HT-29 (cell line): ENCODE measurements around the genes CHRNB2, DCST1 and KRTCAP2.

GRCh38 chr1:154567434-154568222 lies at the start of gene CHRNB2:
Gene CHRNB2, plus strand, starts transcription at chr1:154567778.
- RAMPAGE, long total RNA: no peak

DNA sequence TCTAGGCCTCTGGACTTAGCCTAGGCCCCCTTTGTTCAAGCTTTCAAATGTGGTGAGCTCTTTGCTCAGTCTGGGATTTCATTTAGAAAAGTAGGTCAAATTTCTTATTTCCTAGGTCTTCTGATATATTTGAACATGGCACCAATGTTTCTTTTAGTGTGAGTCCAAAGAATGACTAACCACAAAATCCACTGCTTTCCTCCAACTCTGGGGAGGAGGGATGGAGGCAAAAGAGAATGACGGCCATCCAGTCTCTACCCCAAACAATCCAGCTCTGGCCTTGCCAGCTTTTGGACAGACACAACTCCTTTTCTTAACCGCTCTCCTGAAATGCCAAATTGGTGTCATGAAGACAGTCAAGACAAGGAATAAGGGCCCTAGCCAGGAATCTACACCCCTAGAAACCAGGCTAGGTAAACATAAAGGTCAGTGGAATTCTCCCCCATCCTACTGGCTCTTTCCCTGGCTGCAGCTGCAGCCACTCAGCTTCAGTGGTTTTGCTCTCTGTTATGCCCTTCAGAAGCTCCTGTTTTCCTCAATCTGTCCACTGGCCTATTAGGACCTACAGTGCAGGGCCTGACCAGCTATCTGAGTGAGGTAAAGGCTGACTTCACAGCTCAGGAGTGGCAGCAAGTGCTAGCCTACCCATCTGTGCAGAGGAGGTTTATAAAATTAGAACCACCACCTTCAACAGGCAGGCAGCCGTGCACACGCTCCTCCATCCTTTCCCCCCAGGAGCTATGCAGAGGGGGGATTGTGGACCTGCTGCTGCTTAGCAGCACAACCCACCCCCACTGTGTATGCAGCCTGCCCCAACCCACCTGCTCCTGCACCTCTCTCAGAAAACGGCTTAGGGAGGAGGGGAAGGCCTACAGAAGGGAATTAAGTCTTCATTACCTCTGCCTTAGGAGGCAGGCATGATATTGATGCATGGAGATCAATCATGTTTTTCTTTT lies 8.5 kb downstream of the ADAR start:
- RAMPAGE, long total RNA: no peak

GRCh38 chr1:154600935-154601766 lies 6.8 kb downstream of the ADAR start:
- RAMPAGE, long total RNA: no peak

DNA sequence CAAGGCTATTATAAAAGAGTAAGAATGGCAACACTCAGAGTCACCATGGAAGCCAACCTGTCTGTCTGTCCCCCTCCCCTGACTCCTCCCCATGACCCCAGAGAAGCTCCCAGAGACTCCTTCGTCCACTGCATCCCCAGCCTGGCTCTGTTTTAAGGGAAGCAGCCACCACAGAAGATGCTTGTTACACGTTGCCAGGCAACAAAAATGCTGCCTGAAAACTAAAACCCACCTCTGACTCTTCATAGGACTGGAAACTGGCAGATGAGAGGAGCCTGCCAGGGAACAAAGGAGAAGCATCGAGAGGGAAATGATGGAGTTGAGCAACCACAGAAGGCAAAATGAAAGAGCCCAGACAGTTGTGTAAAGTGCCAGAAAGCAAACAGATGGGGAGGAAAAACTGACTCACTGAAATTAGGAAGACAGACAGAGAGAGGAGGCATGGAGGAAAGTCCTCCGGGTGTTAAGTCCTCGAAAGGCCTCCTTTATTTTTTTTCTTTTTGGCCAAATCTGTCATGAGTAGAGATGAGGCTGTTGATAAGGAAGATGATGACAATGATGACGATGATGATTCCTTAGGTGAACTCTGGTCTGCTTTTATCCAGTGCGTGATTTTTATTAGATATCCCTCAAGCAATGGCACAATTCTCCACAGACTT lies 118.3 kb downstream of the KCNN3 start:
- RAMPAGE, long total RNA: no peak

DNA sequence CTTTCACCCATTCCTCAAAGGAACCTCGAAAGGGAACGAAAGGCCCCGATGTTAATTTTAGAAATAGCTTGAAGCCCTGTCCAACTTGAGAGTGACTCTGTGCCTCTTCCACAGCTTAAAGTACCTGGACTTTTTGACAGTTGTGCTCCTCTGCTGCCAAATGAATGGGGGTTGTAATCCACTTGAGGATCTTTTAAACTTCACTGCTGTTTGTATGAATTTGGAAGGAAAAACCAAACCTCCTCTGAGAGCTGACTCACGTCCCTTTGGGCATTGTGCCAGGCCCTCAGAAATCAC lies 78.5 kb downstream of the KCNN3 start:
- RAMPAGE, long total RNA: no peak

- RAMPAGE, long total RNA: no peak
Observed at GRCh38 chr1:154846630-154847562, 23.2 kb downstream of the KCNN3 start.

DNA sequence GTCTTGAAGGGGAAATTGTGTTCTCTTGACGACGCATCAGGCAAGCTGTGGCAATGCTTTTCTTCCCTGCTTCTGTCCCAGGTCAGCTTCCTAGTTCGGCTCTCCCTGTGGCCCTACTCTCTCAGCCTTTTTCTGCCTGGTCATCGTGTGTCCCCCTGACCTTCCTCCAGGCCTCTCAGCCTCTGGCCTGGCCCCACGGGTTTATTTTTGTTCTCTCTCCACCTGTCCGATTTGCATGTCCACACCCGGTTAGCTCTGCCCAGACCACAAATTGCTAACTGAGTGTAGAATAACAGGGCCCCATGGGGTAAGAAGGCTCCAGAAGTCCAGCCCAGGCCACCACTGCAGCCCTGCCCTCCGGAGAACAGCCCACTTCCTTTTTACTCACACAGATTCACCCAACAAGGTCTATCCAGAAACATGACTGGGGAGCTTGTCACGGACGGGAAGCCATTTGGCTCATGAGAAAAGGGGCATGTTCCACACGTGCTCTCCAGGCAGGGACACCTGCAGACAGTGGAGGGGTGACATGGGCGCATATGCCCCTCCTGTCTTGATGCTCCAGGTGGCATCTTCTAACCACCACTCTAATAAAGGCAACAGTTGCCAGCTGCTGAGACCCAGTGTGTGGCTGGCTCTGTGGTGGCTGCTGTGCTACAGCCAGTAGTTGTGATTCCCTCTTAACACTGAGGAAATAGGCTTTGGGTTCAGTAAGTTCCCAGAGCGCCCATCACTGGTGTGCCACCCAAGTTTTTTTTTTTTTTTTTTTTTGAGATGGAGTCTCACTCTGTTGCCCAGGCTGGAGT lies 9.7 kb downstream of the KCNN3 start:
- RAMPAGE, long total RNA: no peak

DNA sequence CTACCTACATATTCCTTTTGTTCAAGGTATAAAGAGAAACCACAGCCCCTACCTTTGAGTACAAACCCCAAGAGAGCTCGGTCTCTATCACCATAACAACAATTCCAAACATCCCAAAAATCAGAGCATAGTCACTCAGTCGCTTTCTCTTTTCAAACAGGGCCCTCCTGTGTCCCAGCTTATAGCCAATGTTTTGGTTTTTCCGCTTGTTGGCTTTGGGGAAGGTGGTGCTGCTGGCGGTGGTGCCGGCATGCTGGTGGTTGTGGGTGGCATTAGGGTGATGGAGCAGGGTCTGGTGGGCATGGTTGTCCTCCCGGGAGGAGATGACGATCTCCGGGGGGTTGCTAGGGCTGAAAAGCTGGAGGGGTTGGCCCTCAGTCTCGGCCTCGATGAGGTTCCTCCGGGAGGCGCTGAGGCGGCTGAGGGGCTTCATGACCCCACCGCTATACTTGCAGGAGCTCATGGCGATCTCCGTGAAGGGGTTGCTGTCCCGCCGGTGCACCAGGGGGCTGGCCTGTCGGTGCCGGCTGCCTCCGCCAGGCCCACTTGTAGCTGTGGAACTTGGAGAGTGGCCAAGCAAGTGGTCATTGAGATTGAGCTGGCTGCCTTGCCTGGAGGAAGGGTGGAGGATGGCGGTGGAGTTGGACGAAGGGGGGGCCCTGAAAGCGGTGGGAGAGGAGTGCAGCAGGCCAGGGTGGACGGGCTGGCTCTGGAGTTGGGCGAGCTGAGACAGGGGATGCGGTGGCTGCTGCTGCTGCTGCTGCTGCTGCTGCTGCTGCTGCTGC lies 909 bp downstream of the KCNN3 start:
- RAMPAGE, long total RNA: no peak

- RAMPAGE, long total RNA: no peak
Observed at GRCh38 chr1:154968385-154969178, 2.0 kb downstream of the SHC1 start.

GRCh38 chr1:155007841-155008242 lies 5.2 kb downstream of the ZBTB7B start:
- RAMPAGE, long total RNA: no peak

DNA sequence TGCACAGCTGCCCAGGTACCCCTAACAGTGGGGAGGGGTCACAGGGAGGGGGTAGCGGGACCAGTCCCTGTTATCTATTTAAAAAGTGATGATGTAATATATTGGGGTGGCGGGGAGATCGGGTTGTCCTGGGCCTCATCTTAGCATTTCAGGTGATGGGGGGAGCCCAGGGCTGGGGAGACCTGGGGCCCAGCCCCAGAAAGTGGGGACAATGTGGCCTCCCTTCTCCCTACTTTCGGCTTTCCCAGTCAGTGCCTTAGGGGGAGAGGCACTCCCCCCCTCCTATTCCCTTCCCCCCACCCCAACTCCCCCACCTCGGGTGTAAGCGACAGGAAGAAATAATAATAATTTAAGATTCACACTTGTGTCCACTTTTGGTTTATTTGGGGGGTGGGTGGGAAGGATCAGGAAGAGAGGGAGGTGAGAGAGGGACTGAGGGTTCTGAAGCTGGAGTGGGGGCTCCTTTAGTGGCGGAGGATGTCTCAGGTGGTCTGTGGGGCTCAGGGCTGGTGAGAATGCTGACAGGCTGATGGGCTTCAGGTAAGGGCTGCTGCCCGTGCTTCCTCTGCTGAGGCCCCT lies 15.3 kb downstream of the DCST2 start:
- RAMPAGE, long total RNA: no peak

DNA sequence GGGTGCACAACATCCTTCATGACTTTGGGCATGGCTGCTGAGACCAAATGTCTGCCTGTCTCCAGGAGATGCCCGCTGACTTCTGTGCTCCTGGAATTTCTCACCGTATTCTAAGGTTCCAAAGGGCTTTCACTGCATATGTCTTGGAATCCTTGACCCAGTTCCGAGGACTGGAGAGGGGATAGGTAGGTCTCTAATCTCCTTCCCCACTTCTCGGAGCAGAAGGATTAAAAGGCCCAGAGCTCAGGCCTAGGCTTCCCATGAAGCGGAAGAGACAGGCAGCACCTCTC lies at the start of gene DCST1:
Gene DCST1, plus strand, starts transcription at position 155 of the 290 bp plus-strand sequence.
- RAMPAGE, long total RNA: no peak

DNA sequence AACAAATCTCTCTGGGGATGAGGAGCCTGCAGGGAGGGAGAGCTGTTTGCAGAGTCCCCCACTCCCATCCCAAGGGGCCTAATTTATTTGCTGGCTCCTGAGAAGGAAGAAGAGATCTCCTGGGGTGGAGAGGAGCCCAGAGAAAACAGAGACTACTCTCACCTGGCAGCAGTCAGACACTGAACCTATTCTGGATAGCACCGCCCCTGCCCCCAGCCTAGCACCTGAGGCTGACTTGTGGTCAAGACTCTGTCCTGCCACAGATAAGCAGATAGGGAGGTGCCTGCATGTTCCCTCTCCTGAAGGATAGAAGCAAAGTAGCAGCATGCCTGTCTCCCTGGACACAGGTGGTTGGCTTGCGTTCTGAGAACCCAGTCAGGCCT lies 1.4 kb upstream of the EFNA3 start:
- RAMPAGE, long total RNA: no peak

GRCh38 chr1:155081560-155082357 lies 3.1 kb downstream of the EFNA3 start:
- RAMPAGE, long total RNA: no peak

GRCh38 chr1:155092186-155092490 lies 13.5 kb downstream of the EFNA3 start:
- RAMPAGE, long total RNA: no peak

DNA sequence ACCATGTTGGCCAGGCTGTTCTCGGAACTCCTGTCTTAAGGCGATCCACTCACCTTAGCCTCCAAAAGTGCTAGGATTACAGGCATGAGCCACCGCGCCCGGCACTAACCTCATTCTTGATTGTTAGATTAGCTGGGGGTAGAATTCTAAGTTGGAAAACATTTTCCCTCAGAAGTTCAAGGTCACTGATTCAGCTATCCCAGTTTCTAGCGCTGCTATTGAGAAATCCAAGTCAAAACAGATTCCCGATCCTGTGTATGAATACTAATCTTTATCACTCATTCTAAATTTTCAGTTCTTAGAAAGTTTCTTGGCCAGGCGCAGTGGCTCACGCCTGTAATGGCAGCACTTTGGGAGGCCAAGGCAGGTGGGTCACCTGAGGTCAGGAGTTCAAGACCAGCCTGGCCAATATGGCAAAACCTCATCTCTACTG lies 24.3 kb upstream of the EFNA1 start:
- RAMPAGE, long total RNA: no peak

- RAMPAGE, long total RNA: no peak
Observed at GRCh38 chr1:155107300-155108298, 20.1 kb upstream of the EFNA1 start.

DNA sequence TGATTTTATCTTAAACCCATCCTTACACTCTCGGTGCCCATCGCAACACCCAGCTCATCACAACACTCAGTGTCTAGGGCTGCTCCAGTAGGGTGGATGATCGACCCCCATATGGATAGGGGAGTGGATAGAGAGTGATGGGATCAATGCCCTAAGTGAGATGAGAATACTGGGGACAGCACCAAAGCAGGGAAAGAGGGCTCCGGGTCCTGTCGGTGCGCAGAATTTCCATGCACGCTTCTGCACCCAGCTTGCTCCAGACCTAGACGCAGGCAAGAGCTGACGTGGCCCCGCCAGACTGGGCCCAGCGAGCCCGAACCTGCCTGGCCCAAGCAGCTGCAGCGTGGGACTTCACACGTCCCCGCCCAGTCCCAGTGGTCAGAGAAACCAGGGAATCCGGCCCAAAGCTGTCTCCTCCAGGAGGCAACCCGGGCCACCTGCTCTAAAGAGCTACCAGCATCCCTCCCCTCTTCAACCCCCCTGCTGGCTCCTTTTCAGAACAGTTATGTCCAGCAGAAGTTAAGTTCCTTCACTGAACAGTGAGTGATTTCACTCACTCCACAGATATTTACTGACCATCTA lies 2.3 kb upstream of the EFNA1 start:
- RAMPAGE, long total RNA: no peak

GRCh38 chr1:155127175-155127836 lies 370 bp upstream of the EFNA1 start:
- RAMPAGE, long total RNA: no peak

DNA sequence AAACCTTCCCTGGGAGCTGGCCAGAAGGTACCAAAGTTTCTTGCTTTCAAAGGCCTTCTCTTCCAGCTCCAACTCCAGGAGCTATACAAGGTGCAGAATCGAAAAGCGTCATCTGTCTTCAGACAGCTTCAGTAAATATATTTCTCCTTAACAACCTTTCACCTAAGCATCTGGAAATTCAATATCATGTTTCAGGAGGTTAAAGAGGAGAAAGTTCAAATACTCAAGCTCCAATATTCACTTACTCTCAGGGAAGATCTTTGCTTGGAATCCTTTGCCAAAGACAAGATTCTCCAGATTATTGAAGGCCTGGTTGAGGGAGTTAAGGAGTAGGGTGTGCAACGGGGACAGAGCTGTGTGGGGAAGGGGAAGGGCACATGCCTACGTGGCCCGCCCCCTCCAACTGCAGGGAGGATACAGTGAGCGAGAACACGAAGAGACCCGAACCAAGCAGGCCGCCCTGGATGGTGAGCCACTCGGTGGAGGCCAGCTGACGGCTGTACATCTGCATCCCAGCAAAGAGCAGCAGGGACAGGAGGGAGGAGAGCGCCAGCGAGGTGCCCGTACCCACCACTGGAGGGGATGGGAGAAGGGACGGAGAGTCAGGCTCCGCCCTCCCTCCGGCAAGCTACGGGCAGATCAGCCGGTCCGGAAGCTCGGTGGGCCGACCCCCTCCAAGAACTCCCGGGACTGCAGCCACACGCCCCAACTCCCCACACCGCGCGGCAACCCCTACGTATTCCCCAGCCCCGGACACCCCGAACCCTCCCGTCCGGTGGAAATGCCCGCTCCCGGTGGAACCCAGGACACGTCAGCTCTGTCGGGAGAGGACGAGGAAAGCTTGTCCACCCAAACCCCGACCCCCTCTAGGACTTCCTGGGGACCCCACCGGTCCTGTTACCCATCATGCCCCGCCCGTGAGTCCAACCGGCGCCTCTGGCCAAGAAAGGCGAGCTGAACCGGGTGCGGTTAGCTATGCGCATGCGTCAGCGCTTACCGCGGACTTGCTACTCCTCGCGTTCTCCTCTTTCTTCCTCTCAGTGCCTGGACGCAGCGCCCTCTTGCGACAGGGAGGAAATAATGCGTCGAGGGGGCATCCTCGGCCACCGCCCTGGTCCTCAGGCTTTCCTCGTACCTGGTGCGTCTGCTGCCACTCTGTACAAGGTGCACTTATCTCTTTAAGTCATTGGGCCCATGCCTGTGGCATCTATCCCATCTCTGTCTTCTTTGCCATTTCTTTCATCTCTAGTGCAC lies at the start of gene KRTCAP2:
Gene KRTCAP2, minus strand, starts transcription at position 985 of the 1,254 bp plus-strand sequence.
- RAMPAGE, long total RNA: start-site peak on the minus strand centred at position 954 of the sequence, 70 bp wide, 184 and 282 reads in 2 replicates